ENCODE data around the genes RSPO1, EPHA10 and MYCBP.

- PRO-cap, result bidirectional peak, plus-strand start at chr1:37471925, minus-strand start at chr1:37471817
Measured at GRCh38 chr1:37471713-37472027, 2.7 kb upstream of the ZC3H12A start.

DNA sequence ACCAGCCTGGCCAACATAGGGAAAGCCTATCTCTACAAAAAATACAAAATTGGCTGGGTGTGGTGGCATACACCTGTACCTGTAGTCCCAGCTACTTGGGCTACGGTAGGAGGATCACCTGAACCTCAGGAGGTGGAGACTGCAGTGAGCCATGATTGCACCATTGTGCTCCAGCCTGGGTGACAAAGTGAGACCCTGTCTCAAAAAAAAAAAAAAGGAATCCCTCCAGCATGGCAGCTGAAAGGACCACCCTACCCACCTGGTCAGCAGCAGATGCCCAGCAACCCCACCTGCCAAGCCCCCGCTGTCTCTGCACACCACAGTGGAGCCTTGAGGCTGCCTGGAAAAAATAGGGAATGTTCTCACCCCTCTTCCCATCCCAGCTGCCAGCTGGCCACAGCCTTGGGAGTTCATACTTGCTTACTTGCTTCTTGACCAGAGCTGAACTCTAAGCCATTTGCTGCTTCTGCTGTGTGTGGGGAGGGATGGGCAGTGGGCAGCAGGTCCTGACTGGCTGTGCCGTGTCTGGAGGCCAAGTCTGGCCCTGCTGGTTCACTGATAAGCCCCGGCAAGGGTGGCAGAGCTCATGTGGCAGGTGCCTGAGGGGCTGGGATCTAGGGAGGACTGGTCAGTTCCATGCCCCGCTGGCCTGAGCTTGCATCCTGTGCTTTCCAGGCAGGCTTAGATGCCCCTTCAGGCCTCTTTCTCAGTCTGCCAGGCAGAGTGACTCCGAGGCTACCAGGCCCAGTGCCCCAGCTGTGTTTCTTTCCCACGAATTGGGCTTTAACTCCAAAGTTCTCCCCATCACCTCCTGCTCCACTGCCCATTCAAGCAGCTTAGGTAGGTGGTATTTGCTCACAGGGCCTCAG, 10.9 kb downstream of the ZC3H12A start:
- PRO-cap, result no peak

DNA sequence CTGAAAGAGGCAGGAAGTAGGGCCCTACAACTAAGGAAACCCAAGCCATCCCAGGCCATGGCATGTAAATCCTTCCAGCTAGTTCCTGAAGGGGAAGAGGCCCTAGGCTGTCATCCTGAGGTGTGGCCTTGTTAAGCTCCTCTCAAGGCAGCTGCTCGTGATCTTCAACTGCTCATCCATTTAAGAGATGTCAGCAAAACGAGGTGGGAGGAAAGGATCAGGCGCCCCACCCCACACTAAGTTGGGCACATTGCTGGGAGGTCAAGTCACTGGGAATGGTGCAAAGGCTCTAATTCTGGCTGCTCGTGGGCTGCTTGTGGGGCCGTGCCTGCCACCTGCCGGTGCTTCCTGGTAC, 12.8 kb downstream of the ZC3H12A start:
- PRO-cap, result no peak

GRCh38 chr1:37537179-37538112, 16.6 kb downstream of the SNIP1 start:
- PRO-cap, result no peak

GRCh38 chr1:37561246-37562549, 5.0 kb downstream of the DNALI1 start:
- PRO-cap, result no peak

GRCh38 chr1:37634504-37635155, at the start of gene RSPO1:
RSPO1 (minus strand) TSS chr1:37634892.
- PRO-cap, result no peak

- PRO-cap, result bidirectional peak, plus-strand start at chr1:37735574, minus-strand start at chr1:37735497
Measured at GRCh38 chr1:37735034-37735646, 29.8 kb downstream of the EPHA10 start.

DNA sequence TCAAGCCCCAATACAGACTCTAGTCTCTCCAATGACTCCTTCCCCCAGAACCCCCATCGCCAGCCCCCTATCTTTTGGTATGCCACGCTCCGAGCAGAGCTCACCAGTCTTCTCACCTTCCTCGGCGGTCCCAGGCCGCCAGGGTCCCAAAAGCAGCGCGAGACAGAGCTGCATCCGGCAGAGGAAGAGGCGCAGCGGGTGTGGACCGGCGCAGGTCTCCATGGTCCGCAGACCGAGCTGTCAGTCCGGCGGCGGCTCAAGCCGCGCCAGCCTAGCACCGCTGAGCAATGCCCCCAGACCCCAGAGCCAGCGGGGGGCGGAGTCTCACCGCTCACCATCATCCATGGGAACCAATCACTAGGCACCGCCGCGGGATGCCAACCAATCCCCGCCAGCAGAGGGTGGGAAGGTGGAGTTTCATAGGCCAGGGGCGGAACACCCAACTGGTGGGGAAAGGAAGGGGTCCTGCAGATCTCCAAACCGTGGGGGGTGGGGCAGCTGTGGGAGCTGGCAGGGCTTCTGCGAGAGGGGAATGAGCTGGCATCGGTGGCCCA, at the start of gene EPHA10:
EPHA10 (minus strand) TSS at position 276 of the 554 bp plus-strand sequence.
- PRO-cap, result no peak

DNA sequence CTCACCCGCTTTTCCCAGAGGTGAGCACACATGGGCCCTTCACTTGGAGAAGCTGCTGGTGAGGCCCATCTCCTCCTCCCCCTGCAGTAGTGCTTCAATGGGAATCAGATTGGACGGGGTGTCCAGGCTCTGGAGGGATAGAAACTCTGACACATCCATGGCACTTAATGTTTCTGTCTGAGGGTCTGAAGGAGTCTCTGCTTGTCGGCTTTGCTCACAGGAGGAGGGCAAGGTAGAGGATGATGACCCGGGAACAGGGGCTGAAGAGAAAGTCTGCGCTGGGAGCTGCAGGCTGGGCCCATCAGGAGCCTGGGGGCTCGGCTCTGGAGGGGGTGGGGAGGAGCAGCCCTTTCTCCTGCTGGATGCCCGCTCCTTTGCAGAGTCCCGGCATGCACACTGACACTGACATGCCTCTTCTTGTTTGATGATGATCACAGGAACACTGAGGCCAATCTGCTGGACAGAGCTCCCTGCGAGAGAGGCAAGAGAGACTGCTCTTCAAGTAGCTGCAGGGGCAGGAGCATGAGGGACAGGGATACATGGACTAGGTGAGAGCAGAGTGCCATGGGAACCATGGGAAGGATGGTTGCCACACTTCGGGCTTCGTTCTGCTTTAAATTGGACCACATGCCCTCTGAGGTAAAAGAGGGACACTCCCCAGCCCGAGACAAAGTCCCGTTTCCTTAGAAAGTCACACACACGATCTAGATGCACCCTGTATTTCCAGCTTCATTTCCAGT, 7.3 kb upstream of the YRDC start:
- PRO-cap, result no peak

DNA sequence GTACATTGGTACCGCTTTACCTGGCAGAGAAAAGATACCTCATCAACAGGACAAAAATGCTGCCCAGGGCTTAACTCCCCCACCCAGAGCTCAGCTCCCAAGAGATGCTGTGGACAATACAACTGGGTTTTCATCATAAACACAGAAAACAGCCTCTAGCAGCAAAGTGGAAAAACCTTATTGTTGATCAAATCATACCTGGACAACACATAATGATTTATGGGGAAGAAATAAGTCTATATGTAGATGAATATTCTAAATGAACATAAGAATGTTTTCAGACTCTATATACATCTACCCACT, 19.3 kb downstream of the MTF1 start:
- PRO-cap, result unidirectional peak, plus-strand start at position 53 of the sequence

GRCh38 chr1:37893585-37894053, 34.2 kb upstream of the MTF1 start:
- PRO-cap, result no peak

DNA sequence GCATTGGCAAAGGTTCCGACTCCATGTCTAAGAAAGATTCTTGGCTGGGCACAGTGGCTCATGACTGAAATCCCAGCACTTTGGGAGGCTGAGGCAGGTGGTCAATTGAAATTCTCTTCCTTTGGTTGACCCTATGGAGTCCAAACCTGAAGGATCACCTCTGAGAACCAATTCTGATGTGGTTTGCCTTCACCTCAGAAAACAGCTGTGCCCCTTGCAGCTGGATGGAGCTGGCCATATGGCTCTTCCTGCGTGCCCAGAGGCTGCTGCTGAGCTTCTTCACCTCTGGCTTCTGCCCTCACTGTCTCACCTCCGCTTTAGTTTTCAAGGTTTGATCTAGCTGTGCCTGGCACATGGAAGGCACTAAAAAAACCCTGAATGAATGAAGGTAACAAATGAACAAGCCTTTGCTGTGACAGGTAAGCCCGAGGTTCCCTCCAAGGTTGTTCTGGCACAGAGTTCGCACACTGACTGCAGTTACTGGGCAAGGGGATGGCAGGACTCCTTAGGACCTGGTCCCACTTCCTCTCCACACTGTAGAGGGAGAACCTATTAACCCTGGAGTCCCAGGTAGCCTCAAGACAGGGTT, 8.5 kb upstream of the INPP5B start:
- PRO-cap, result no peak

DNA sequence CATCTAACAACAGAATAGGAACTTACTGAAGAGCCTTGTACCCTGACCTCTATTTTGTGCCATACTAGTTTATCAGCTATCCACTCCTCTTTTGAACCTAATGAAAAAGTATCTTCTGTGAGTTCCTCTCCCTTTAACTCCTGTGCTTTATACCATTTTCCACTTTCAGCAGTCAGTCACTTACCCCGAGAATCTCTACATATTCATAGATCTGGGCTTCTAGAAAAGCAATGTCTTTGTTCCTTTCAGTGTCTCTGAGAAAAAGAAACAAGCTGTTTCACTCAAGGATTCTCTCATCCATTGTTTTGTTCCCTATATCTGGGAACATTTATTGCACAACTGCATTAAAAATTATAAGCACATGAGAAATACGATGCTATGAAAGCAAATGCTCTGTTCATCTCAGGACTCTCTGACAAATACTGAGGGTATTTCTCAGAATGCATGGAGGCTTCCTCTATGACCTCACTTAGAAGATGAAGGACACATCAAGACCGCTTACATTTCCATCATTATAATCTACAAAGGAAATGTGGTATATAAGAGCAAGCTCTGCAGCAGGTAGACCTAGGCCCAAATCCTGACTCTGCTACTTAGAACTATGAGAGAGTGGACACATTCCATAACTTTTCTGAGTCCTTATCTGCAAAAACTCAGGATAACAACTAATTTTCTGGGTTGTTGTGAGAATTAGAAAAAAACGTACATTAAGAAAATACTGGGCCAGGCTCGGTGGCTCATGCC, 12.9 kb downstream of the SF3A3 start:
- PRO-cap, result no peak

DNA sequence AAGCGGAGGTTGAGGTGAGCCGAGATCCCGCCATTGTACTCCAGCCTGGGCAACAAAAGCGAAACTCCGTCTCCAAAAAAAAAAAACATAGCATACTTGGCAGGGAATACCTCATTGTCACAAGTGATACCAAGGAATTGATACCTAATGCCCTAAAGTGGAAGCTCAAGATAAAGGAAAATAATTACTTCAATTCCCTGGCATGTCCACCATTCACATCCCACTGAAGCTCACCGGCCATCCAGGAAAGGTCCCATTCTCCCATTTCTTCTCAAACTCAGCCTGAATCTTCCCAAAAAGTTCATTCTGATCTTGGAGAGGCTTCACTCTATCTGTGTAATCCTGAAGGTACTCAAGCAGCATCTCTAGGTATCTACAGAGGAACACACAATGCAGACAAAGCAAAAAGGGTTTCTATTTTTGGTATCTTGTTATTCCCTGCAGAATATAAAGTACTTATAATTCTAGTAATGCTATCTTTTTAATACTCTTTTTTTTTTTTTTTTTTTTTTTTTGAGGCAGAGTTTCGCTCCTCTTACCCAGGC, 9.4 kb downstream of the SF3A3 start:
- PRO-cap, result no peak

DNA sequence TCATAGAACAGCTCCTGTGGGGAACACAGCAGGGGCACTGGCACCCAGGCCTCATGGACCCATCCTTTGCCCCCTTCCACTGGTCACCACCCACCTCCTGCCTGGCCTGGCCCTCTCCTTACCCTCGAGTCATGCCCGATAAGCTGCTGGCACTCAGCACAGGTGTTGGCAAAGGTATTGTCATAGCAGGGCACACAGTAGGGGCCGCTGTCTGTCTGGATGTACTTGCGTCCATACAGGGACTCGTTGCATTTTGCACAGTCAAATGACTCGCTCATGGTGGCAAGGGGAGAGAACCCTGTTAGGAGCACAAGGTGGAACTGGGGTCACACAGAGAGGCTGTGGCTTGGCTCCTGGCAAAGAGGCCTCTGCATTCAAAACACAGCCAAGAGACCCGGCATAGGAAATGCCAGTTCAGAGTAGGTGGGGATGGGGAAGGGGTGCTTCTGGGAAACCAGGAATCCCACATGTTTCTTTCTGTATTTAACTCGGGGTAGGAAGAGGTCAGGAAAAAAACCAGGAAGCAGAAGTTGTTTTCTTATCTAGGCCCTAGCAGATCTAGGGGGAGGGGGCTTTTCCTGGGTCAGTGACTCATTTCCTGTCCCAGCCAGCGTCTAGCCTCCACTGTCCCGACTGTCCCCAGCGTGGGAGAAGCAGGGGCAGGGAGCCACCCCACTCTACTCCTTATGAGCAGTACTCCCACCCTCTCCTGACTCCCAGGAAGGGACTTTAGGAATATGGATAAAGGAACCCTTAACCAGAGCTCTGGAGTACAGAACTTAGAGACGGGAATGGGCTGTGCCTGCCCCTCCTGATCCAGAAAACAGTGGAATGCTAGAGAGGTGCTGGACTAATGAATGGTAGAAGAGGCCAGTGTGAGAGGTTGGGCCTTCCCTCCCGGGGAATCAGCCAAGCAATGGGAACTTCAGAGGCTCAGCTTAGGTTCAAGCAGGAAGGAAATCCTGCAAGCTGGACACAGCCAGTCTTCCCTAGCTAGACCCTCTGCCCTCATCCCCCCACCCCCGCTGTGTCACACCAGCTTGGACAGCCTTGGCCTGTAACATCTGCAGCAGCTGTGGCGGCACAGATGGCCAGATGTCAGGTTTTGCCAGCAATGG, 5.8 kb downstream of the FHL3 start:
- PRO-cap, result unidirectional peak, plus-strand start at position 642 of the sequence

DNA sequence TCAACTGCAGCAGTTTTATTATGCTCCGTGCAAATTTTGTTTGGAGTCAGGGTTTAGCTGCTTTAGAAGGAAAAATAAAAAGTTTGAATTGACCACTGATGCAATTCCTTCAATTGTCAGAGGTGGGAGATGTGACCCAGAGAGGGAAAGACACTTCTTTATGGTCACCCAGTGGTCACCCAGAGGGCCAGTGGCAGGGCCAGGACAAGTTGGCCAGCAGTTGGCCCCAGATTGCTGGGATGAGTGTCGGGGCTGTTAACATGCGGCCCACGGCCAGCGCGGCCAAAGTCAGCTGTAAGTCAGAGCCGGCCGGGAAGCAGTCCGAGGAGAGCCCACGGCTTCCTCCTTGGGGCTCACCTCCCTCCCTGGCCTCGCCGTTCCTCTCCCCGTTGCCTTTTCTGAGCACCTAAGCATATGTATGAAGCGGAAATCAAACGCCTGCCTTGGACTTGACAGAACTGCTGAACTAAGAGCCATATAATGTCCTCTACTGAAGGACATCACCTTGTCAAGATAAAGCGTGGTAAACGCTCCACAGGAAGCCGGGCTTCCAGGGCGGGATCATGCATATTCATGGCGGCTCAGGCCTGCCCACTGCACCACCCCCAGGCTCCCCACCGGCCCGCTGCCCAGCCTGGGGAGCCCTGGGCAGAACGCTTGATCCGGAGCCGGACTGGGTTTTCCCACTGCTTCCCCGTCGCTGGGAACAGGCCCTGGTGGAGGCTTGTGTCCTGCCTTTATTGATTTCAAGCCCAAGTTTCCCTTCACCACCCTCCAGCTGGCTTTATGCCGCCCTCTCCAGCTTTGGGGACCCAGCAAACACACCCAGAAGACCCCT, 245.4 kb upstream of the POU3F1 start:
- PRO-cap, result no peak

GRCh38 chr1:38872907-38874132, at the start of gene MYCBP:
MYCBP (minus strand) TSS chr1:38873348.
- PRO-cap, result bidirectional peak, plus-strand start at chr1:38873590, minus-strand start at chr1:38873348

GRCh38 chr1:38908895-38909230, 27.5 kb upstream of the GJA9 start:
- PRO-cap, result no peak

DNA sequence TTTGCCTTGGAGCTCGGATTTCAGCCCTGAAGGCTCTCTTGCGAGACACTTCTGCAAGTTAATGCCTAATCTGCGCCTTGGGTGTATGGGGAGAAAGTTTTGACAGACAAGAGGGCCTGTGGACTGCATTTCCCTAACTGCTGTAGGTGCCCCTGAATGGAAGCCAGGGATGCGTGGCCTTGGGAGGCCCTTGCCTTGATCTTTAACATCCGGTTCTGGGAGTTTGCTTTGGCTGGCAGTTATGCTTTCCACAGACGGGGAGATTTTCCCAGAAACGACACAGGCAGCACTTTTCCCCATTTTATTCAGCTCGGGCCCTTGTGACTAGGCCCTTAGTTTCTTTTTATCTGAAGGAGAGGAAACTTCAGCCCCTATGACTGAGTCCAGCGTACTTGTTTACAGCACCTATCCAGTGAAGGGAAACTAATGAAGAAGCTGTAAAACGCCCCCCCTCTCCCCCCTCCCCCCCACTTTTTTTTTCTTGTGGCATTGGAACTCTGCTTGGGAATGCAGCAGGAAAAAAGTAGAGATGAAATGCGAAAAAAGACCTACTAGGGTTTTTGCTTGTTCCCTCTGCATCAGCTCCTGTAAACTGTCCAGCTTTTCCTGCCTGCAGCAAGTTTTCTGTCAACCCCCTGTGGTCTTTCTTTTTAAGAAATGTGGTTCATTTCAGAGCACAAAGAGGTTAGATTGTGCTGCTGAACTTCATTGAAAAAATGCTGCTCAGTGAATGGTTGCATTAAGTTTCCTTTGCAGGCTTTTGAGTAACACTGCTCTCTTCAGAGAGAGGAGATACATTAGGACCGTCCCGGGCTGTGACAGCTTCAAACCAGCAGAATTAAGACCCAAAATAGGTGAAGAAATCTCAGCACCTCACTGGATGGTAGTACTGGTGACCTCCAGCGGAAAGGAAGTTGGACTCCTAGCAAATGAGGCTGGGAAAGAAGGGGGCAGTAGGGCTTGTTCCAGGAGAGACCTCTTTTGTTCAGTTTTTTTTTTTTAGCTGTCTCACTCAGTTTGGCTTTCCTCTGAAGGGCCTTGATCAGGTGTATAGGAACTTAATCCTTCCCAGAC, 80.5 kb downstream of the NDUFS5 start:
- PRO-cap, result bidirectional peak, plus-strand start at position 251 of the sequence, minus-strand start at position 204 of the sequence

GRCh38 chr1:39131961-39132841, 72.3 kb upstream of the MACF1 start:
- PRO-cap, result no peak

Data from left colon (tissue), 1 donor.